Mesangial cell (primary cell): ENCODE results near the gene RNF213.

DNA sequence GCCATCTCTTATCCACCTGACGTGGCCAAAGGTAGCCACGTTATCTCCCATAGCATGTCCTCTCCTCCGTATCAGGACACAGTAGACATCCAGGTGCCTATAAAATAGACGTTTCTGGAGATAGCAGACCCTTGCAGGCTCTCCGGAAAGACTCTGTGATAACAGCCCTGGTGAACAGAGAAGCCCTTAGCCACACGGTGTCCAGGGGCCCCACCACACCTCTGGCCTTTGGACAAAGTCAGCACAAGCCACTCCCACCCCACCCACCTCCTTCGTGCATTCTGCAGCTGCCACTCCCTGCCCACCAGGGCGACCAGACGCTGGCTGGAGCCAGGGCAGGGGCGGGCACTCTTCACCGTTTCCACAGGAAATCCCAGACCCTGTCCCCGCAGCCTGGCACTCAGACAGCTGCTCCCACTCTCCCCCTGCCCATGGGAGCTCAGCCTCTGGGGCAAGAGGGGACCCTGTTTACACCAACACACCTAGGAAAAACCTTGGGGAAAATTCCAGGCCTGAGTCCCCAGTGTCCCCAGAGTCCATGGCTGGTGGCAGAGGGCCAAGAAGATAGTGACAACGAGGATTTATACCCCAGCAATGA, 15.4 kb upstream of the ENPP7 start:
- RAMPAGE, long total RNA: no peak

GRCh38 chr17:79793034-79794182, 3.5 kb downstream of the CBX8 start:
- RAMPAGE, long total RNA: no peak

- RAMPAGE, long total RNA: no peak
Measured at GRCh38 chr17:79812580-79813542, 16.0 kb upstream of the CBX8 start.

DNA sequence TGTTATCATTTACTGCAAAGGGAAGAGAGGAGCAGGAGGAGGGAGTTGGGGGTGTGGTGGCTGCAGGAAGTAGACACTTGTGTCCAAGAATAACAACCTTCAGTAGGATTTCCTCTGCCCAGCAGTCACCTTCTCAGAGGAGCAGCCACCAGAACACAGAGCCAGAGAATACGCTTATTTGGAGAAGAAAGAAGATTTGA, 10.2 kb downstream of the CBX4 start:
- RAMPAGE, long total RNA: no peak

DNA sequence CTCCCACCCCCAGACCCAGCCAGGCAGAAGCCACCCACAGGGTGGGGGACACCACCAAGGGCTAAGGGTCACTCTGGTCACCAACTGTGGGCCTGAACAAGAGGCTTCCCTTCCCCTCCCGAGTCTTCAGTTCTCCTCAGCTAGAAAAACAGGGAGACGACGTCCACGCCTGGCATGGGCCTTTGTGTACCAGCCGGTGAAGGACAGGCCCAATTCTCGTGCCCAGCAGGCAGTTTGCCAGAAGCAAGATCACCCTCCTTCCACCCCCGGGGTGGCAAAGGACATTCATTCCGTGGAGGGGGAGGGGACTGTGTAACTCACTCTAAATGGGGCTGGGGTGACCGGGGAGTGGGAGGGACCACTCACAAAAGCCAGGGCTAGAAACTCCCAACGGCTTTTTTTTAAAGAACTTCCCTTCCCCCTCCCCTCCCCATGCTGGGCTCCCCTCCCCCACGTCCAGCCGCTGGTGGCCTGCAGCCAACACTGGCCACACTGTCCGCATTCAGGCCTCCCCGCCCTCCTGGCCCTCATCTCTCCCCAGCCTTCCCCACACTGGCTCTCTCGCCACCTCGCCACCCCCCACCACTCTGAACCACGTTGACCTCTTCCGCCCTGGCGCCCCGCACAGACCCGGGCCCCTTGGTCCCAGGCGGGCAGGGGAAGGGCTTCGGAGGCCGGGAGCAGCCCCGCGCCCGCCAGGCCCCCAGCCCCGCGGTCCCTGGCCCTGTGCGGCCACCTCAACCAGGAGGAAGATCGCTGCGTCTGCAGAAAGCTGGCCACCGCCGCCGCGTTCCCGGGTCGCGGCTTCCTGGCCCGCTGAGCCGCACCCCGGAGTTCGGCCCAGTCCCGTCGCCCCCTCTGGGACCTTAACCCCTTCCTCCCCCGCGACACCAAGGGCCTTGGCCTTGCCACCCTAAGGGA, 7.5 kb downstream of the CBX4 start:
- RAMPAGE, long total RNA: no peak

- RAMPAGE, long total RNA: no peak
Measured at GRCh38 chr17:79838121-79838281, 1.2 kb downstream of the CBX4 start.

- RAMPAGE, long total RNA: no peak
Measured at GRCh38 chr17:79897658-79898224, 58.5 kb upstream of the CBX4 start.

DNA sequence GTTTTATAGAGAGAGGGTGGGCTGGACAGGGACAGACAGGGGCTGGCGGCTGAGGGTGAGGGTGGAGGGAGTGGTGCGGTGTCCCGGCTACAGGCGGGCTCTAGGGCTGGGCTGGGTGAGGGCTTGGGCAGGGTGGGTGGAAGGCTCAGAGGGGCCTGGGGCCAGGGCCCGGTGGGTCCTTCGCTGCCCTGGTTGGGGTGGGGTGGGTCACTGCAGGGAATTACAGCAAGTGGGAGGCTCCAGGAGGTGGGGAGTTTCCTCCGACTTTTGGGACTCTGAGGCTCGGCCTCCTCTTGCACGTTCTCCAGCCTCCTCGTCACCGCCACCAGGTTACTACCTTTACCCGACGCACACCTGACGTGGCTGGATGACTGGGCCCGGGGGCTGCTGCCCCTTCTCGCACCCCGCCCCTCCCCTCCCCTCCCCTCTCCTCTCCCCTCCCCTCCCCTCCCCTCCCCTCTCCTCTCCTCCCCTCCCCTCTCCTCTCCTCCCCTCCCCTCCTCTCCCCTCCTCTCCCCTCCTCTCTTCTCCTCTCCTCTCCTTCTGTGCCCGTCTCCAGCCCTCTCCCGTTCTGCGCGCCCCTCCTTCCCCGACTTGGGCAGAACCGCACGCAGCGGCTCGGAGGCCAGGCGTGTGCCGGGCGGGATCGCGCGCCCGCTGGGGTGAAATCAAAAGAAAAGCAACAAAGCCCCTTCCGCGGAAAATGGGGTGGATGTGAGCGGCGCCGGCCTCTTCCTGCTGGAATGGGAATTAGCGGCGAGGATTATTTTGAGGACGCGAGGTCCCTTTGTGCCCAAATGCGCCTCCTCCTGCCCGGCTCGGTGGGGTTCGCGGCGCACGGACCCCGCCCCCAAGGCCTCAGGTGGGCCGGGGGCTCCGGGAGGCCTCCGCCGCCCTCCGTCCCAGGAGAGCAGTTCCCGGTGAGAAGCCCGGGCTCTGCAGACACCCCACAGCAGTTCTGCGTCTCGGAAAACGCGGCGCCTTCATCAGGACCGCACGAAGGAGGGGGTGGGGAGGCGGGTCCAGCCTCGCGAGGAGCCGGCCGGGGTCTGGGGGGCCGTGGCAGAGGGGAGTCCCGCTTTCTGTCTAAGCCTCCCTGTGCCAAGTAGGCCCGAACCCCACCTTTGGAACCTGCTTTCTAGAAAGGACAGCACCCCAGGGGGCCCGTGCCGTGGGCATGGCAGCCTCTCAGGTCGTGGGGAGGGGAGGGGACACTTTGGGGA, 90.7 kb upstream of the CBX4 start:
- RAMPAGE, long total RNA: no peak

DNA sequence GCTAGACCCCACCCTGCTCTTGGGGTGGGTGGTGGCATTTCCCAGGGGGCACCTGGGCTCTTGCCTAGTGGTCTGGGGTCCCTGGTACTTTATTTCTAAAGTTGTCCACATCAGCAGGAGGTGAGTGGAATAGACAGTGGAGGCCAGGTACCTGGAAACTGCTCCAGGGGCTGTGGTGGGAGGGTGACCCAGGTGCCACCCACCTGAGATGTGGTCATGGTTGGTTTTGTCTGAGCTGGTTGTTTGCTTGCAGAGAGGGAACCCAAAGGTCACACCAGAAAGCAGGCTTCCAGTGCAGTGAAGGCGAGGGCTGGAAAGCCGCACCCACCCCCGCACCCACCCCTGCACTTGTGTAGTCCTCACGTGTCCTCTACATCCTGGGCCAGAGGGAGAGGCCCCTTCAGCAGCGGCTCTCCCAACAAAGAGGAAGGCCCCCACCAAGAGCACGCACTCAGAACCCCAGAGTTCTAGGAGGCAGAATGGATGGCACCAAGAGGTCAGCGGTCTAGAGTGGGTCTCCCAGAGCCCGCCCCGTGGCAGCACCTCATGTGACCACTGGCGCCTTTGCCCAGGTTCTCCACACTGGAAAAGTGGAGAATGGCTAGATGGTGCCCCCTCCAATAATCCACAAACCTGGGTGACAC, 92.6 kb upstream of the CBX4 start:
- RAMPAGE, long total RNA: no peak

DNA sequence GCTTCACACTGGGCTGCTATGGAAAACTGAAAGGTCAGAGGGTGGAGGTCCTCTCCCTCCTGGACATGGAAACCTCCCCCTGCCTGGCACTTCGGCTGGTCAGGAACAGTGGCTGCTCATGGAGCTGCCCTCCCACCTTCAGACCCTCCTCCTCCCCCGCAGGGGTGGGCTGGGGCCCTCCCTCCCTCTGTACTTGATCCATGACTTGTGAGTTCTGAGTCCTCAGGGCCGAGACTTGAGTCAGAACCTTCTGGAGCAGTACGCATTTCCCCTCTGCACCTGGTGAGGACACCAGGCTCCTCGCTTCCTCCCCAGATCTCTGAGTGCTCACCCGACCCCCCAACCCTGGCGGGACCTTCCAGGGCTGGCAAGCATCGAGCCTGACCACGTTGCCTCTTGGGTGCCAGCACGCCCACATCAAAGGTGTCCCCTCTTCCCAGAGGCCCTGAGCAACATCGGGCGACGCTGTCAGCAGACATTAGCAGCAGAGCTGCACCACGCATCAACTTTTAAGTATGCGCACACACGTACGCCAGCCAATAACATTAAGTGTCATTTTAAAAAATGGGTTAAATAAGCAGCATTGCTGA, 98.2 kb downstream of the TBC1D16 start:
- RAMPAGE, long total RNA: no peak

DNA sequence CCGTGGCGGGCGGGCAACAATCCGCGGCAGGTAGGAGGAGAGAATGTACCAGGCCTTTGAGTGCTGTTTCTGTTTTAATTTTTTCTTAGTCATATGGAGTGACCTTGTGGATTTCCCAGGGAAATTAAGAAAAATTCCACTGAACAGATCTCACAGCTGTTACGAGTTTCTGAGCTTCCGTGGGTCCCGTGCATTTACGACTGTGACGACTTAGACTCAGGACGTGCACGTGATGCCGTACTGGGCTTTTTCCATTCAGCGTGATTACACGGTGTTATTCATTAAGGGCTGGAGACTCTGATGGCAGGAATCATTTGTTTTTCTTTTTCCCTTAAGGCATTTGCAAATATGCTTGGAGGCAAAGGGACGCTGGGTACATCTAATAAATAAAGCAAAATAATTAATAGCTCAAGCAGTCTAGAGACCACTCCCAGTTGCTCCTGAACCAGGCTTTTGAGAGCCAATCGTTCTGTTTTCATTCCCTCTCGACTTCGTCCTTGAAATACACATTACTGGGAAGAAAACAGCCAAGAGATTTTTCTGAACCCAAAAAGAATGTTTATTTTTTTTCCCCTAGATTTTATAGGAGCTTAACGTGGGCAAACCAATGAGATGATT, 57.1 kb downstream of the TBC1D16 start:
- RAMPAGE, long total RNA: no peak

DNA sequence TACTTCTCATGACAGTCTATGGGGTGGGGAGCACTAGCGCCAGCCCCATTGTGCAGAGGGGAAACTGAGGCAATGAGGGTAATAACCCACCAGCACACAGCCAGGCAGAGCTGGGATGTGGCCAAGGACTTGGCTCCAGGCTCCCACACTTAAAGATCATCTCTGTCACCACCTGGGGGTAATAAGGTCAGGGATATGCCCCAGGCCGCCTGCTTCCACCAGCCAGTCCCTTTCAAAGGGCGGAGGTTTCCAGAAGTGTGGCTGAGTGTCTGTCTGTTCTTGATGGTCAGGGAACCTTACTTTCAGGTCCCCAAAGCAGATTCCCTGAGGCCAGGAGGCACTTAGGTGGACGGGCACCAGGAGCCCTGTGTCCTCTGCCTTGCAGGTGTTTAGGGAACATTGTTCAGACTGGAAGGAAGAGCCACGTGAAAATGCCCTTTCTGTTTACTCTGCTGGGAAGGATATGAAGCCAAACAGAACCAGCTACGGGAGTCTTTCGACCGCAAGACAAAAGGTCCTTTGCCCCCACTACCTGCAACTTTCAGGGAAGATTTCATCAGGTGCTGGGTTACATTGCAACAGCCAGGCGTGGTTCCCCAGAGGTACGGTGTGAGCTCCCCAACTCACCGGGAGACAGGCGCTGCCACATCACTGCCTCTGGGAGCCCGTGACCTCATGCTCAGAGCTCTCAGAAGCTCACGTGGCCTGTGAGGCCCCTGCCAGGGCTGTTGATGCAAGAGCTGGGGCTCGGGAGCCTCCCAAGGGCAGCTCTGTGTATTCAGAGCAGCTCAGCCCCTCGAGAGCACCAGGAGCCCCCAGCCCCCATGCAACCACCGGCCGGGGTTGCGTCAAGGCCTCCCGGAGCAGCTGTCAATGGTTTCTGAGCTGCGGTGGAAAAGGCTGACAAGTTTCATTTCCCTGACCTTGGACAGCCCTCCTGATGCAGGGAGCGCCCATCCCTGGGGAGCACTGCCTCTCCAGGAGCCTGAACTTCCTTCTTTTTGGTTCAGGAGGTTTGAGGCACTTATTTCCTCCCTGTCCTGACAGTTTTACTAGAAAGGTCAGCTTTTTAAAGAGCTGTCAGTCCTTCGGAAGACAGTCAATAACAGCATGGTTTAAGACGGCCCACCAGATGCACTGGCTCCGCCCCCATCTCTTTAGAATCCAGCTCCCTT, 42.2 kb downstream of the TBC1D16 start:
- RAMPAGE, long total RNA: no peak

DNA sequence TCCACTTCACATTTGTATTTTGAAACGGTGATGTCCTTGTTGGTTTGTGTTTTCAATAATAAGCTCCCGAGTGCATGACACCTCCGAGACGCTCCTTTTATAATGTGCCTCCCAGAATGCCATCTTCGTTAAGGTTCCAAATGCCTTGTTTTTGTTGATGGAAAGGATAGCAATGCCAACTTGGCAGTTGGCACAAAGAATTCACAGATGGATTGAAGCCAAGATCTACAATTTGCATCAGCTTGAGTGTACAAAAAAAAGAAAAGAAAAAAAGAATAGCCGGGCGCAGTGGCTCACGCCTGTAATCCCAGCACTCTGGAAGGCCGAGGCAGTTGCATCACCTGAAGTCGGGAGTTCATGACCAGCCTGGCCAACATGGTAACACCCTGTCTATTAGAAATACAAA, 7.7 kb downstream of the TBC1D16 start:
- RAMPAGE, long total RNA: no peak

DNA sequence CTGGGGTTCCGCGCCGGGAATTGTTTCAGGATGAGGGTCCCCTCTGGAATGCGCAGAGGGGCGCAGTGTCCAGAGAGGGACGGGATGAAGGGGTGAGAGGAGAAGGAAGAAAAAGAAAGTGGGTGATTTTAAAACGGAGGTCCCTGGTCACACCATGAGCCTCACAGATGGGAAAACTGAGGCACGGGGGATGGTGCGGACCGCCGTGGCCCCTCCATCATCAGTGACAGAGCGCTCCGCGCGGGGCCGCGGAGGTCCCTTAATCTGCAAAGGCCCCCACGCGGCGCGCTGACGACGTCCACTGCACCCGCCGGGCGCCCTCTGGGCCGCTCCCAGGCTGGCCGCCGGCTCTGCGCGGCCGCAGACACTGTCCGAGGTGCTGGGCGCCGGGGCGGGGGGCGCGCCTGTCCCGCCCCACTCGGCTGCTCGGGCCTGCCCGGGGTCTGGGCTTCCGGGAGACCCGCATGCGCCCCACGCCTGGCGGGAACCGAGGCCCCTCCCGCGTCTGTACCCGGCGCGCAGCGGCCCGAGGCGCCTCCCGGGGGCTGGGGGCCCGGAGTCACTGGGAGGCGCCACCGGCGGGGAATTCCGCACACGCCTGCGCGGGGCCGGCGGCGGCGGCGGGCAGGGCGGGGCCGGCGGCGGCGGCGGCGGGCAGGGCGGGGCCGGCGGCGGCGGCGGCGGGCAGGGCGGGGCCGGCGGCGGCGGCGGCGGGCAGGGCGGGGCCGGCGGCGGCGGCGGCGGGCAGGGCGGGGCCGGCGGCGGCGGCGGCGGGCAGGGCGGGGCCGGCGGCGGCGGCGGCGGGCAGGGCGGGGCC, 538 bp upstream of the RNF213 start:
- RAMPAGE, long total RNA: no peak

DNA sequence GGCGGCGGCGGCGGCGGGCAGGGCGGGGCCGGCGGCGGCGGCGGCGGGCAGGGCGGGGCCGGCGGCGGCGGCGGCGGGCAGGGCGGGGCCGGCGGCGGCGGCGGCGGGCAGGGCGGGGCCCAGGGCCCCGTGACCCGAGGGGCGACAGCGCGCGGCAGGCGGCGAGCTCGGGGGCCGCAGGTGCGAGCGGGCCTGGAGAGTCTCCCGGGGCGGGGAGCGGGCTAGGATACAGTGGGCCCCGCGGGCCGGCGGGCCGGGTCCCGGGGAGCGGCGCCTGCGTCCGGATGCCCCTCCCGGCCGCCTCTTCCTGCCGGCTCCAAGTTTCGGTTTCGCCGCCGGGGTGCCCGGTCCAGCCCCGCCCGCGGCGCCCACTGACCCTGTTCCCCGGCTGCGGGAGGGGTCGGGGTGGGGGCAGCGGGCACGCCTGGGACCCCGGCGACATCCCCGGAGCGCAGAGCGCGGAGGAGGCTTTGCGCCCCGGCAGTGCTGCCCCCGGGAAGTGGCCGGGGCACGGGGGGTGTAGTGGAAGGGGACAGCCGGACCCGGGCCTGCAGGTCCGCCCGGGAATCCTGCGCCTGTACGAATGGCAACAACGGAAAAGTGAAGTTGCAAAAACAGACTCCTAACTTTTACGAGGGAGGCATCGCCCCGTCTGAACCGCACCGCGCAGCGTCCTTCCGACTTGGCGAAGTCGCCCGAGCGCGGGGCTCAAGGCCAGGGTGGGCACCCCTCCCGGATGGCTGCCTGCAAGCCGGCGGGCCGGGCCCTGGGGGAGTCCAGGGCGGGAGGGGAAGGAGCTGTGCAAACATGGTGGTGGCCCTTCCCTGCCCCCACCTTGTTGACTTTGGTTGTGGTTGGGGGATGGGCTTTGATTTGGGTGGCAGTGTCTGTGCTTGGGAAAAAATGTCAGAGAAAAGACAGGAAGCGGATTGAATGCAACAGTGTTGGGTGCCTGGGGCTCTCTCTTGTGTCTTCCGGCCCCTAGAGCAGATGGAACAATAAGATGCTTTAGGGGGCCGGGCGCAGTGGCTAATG, at the start of gene RNF213:
TSS of gene RNF213 (plus strand) at position 130 of the 1,035 bp plus-strand sequence.
- RAMPAGE, long total RNA: start-site peak on the plus strand centred at position 132 of the sequence, 20 bp wide, 346 reads

GRCh38 chr17:80389390-80389980, 25.5 kb upstream of the ENDOV start:
- RAMPAGE, long total RNA: no peak

GRCh38 chr17:80455811-80456278, 20.6 kb downstream of the NPTX1 start:
- RAMPAGE, long total RNA: no peak

- RAMPAGE, long total RNA: no peak
Measured at GRCh38 chr17:80600390-80600581, 55.6 kb downstream of the RPTOR start.

- RAMPAGE, long total RNA: no peak
Measured at GRCh38 chr17:80678514-80679026, 133.9 kb downstream of the RPTOR start.

GRCh38 chr17:80752292-80752542, 207.6 kb downstream of the RPTOR start:
- RAMPAGE, long total RNA: no peak